Diencephalon (tissue), 2 donors: ENCODE results near the gene SHOC2.

DNA sequence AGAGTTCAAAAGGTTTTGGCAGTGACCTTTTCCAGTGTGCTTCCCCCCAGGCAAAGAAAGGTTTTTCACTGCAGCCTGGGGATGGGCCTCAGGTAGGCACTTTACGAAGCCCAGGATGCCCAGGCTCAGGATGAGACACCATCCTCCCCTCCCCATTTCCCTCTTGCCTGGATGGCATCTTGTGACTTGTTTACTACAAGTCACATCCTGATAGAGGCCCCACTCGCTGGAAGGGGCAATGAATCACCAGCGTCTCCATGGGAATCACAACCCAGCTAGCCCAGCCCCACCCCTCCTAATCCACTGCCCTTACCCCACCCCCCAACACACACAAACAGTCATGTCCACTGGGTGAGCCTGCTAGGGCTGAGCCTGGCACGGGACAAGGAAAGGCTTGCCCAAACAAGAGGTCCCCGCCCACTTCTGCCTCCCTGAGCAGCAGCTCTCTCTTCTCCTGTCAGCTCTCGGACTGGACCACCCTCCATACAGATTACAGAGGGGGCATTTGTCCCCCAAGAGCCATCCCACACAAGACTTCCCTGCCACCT lies 93.9 kb upstream of the SMNDC1 start:
- RAMPAGE, long total RNA: no peak

DNA sequence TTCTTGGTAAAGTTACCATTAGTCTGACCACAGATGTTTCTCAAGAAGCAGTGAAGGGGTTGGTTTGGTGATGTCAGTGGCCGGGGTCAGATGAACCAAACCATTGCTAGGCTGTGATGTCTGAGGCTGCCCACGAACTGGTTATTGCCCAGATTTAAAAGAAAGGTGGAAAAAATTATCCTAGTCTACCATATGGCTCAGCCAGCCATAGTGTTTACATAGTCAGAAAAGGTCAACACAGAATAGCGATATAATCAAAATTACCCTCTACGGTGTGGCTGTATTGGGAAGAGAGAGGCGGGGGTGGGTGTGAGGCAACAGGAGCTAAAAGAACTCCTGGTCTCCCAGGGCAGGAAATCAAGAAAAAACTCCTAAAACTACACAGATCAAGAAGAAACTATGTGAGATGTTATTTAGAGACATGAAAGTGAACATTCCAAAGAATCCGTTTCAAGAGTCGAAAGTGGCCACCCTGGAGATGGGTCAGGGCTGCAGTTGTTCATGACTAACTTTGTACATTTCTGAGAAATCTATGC lies 71.5 kb upstream of the DUSP5 start:
- RAMPAGE, long total RNA: no peak

DNA sequence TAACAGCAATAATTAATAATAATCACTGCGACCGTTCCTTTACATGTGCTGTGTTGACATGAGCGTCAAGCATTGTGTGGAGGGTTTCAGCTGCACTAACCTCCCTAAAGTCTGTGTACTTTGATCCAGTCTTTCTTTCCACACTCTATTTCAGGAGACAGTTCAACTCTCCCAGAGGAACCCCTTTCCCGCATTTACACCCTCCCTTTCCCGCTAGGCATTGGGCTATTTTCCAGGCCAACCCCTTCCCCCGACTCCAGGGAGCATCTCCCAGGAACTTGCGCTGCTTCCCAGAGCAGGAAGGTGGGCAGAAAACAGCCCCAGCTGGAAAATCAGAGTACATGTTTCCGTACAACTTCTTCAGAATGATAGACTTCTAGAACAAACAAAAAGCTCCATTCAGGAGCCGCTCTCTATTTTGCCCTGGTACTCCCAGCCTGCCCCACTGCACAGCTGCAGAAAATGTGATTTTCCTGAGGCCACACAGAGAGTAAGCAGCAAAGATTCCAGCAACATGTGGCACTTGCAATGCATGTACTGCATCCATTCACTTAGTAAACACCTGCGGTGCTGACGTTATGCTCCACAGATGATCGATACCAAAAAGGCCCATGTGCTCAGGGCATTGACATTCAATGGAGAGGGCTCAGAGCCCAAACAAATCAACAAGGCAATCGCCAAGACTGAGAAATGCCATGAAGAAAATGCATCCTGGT lies 35.6 kb upstream of the DUSP5 start:
- RAMPAGE, long total RNA: no peak

DNA sequence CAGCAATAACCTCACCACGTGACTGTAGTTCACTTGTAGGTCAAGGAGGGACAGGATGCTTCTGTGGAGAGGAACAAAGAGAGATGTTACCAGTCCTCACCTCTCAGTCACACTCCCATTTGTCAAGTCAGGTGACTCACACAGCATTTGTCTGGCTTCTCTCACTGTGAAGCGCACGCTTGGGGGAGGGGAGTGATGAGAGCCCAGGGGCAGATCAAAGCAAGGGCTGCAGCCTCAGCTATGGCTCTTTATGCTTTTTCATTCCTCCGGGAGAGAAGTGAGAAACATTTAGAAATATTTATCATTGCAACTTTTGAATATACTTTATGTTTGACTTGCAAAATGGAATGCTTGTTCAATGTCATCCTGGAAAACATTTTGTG lies 2.8 kb upstream of the RBM20 start:
- RAMPAGE, long total RNA: no peak

- RAMPAGE, long total RNA: no peak
Measured at GRCh38 chr10:110821331-110821947, 50.3 kb upstream of the PDCD4 start.

GRCh38 chr10:110897727-110898694 lies 21.0 kb downstream of the BBIP1 start:
- RAMPAGE, long total RNA: no peak

GRCh38 chr10:110919408-110920445 lies at the start of gene SHOC2:
SHOC2 (plus strand) TSS chr10:110919604.
- RAMPAGE, long total RNA: start-site peak on the plus strand at chr10:110919583-110919632, 1,530 and 992 reads in 2 replicates

GRCh38 chr10:110964161-110964936 lies 44.9 kb downstream of the SHOC2 start:
- RAMPAGE, long total RNA: no peak

GRCh38 chr10:112335221-112335622 lies 38.7 kb upstream of the ACSL5 start:
- RAMPAGE, long total RNA: no peak

- RAMPAGE, long total RNA: no peak
Measured at GRCh38 chr10:112360516-112361259, 13.2 kb upstream of the ACSL5 start.

DNA sequence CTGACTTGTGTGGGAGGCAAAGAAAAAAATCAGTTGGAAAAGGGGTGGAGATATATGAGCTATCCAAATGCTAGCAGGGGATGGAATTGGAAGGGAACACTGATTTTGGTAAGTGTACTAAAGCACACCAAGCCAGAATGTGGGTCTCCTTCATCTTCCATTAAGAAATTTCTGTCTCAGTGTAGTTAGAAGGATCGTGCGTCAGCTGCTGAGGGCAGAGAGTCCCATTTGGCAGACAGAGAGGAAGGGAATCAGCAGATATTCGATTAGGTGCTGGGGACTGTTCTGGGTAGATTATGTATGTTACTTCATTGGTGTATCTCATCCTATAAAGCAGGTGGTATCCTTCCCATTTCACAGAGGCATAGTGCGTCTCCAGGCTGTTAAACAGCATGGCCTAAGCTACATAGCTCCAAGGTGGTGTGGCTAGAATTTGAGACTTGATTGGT lies 530 bp downstream of the ACSL5 start:
- RAMPAGE, long total RNA: no peak

DNA sequence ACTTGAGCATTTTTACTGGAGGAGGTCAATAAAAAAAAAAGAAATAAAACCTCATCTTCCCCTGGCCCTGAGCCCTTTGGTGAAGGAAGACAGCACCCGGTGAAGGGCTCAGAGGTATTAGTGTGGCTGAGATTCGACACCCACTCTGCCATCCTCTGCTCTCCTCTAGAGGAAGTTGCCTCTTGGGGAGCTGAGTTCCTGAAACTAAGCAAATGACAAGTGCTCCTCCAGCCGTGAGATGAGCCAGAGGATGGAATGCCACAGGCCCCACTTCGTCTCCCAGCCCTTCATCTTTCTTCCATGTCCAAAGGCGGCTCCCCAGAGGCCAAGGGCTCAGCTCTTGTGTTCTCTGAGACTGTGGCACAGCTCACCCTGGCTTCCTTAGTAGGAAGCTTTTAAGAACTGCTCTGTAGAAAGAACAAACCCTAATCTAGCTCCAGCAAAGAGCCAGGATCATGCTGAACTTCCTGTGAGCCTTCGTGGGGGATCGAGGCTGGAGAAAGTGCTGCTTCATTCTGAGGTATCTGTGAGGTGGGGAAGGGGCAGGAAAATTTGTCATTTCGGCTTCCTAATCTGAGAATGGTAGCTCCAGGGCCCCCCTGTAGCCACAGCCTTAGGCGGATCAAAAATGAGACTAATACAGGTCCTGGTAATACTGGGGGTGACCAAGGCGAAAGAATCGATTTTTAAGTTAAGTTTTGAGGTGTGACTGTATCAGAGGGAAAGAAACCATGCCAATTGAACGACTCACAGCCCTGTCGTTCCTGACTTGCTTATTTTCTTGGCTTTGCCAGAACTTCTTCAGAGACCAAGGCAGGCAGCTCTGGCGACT lies 1.3 kb downstream of the ACSL5 start:
- RAMPAGE, long total RNA: no peak

DNA sequence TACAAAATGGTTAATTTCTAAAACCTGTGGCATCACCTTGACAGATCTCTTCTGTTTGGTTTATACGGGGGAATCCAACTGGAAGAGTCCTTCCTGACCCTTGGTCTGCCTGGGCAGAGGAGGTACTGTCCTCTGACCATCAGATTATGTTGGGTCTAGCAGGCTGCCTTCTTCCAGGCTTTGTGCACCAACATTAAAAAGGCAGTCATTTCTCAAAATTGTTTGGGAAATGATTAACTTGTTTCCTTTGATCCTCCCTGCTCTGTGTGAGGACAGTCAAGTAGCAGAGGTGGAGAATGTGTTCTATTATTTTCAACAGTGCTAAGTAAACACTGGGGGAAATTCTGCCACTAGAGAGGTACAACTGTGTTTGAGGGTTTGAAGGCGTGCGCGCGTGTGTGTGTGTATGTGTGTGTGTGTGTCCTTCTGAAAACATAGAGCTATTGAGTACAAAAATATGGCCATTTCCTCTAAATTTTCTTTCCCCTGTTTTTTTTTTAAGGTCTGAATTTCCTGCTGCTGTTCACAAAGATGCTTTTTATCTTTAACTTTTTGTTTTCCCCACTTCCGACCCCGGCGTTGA lies 20.6 kb downstream of the ACSL5 start:
- RAMPAGE, long total RNA: no peak

DNA sequence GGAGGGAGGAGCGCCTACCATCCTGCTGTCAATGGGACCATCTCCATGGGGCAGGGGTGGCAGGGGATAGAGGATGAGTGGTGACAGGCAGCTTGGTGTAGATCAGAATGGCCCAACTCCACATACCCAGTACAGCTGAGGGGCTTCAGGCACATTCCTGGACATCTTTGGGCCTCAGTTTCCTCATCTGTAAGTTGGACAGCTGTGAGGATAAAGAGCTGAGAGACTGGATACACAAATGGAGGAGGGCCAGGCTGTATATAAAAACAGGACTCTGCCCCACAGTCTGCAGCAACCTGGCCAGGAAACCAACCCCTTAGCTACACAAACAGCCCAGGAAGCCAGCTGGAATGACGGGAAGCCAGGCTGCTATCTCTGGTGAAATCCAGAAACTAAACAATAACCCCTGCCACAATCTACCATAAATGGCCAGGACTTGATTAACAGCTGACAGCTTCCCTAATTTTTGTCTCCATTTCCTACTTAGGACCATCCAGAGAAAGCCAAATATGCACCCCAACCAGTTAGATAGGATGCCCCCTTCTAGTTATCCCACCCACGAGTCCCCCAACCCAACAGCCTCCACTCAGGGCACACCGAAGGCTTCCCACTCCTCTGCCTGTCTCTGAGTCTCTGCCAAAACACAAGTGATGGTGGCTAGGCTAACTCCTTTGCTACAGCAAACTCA lies 110.1 kb upstream of the TCF7L2 start:
- RAMPAGE, long total RNA: no peak

DNA sequence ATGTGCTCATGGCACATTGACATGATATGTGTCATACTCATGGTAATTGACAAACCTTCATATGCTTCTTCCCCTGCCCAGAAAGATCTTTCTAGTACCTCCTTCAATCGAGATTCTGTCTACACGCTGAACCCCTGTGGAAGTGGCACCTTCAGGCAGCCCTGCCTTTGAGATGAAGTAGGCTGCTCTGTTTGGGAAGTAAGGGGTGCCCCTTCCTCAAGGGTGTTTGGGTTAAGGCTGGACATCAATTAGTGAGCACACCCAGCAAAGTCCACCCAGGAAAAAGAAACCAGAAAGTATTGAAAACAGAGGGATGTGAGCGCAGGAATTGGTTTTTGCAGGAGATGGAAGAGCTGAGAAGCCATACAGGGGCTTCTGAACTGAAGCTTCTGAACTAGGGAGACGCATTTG lies 98.7 kb upstream of the TCF7L2 start:
- RAMPAGE, long total RNA: no peak

DNA sequence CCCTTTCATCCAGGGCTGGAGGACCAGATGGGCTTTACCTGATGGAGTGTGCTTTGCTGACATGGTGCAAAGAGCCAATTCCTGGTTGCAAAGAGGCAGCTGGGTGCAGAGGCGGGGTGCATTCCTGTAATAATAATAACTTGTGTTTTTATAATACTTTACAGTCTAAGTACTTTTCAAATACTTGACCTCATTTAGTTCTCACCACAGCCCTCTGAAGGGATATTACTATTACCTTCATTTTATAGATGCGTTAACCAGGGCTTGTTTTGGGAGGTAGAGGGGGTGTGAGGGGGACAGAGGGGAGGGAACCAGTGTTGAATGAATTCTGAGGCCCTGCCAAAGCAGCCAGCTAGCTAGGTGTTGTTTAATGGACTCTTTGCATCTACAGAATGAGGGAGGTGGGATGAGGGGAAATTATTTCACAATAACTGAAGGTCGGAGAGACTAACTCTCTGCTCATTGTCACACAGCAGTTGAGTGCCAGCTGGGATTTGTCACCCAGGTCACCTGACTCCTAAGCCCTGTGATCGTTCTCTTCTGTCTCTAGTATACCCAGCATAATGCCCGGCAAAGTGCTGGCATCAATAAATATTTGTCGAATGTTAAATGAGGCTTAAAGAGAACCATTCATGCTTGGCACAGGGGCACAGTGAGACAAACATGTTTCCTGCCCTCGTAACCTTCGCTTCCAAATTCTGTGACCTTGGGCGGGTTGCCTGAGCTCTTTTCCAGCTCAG lies 70.6 kb downstream of the TCF7L2 start:
- RAMPAGE, long total RNA: no peak

DNA sequence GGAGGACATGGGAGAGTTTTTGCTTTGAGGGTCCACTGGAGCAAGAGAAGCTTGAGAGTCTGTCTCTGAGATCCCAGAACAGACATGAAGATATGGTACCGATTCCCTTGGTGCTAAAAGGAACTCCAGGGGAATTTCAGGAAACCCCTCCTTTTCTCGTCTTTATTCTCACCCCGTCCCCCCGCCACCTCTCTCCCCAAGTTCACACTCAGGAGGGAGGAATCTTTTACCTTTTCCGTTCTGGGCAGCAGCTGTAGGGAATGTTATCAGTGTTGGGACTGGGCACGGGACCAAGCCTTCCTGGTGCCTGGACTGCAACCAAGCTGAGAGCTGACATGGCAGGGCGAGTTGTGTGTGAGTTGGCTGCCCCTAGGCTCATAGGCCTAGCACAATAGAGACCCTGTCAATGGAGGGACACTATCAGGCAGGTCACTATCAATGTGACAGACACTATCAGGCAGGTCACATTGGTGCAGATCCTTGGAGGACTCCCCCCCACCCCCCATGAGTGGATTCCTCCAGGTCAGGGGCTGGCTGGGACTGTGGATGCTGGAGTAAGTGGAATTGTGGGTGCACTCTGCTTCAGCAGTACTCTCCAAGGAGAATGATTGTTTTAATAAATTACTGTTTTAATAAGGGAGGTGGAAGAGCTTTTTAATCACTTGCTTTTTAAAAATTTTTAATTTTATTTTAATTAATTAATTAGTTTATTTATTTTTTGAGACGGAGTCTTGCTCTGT lies 121.5 kb downstream of the TCF7L2 start:
- RAMPAGE, long total RNA: no peak

- RAMPAGE, long total RNA: no peak
Measured at GRCh38 chr10:113113250-113113596, 163.2 kb downstream of the TCF7L2 start.

- RAMPAGE, long total RNA: start-site peak on the plus strand at chr10:113125661-113125717, 811 and 77 reads in 2 replicates
Measured at GRCh38 chr10:113125490-113125988, 175.5 kb downstream of the TCF7L2 start.

DNA sequence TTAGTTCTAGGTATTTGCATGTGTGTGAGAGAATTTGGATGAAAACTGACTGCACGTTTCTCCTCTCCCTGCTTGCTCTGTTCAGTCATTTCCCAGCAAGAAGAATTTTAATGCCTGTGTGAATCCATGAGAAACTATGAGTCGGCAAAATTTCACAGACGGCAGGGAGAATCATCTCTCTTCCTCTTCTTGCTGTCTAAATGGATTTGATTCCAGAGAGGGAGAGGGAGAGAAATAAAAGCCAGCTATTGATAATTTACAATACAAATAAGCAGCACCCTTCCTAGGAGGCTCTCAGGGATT lies 183.5 kb downstream of the TCF7L2 start:
- RAMPAGE, long total RNA: no peak